Endothelial cell of umbilical vein (primary cell): ENCODE measurements around the gene RHBDF1.

GRCh38 chr16:10368-10972 lies 42.9 kb downstream of the POLR3K start:
- PRO-cap = no peak
CAGE:
- cytosol, long polyA minus RNA = no peak
- cytosol, long polyA plus RNA = no peak
- long polyA plus RNA = no peak
- nucleus, long polyA minus RNA = no peak
- nucleus, long polyA plus RNA = no peak

- PRO-cap = bidirectional peak, plus-strand start at chr16:72785, minus-strand start at chr16:72629; unidirectional peak, minus-strand start at chr16:73064
CAGE:
- cytosol, long polyA minus RNA = no peak
- cytosol, long polyA plus RNA = no peak
- long polyA plus RNA = no peak
- nucleus, long polyA minus RNA = start-site peak on the minus strand at chr16:72629-72654, 43 reads
- nucleus, long polyA plus RNA = no peak
Observed at GRCh38 chr16:72348-73359, at the start of gene RHBDF1. Gene RHBDF1 (minus strand): TSS chr16:72631.

DNA sequence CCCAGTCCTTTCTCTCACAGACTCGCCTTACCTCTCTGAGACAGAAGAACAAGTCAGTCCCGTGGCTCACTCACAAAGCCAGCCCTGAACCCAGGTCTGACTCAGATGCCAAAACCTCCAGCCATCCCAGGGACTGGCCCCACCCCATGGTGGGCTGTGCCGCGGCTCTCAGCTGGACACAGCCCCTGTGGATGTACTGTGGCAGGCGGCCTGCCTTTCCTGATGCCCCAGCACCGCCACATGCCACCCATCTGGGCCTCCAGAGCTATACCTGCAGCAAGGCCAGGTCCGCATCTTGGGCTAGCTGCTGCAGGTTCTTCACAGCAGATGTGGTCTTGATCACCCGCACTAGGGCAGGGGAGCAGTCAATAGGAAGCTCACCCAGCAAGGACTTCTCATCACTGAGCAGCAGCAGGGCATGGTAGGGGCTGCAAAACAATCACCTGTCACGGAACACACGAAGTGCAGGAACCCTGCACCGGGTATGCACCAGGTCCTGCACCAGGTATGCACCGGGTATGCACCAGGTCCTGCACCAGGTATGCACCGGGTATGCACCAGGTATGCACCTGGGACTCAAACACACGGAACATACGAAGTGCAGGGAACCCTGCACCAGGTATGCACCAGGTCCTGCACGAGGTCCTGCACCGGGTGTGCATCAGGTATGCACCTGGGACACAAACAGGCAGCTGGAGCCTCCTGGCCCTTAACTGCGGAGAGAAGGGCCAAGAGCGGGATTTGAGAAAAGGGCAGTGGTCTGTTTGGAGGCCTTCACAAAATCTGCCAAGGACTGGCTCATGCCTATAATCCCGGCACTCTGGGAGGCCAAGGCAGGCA lies 20.1 kb downstream of the MPG start:
- PRO-cap = no peak
CAGE:
- cytosol, long polyA minus RNA = no peak
- cytosol, long polyA plus RNA = no peak
- long polyA plus RNA = no peak
- nucleus, long polyA minus RNA = no peak
- nucleus, long polyA plus RNA = no peak

DNA sequence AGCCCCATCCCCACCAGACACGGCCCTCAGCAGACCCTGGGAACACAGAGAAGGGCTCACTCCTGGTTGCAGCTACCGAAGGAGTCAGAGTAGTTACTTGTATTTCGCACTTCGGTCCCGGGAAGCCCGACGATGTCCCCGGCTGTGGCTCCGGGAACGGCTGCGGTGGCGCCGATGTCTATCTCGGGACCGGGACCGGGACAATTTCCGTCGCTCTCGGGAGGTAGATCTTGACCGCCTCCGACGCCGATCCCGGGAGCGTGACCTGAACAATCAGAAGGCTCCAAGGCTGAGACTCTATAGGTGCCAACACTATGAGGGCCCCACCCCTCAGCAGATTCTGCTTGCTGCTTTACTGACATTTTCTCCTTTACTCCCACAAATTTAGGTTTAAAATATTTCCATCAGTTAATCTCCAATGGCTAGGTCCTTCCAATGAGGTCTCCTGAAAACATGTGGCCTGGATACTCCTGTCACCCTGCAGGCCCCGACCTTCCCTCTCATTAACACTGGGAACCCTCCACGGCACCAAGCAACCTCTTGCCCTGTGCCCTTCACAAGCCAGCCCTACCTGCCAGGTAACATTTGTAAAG lies 9.7 kb downstream of the HBQ1 start:
- PRO-cap = no peak
CAGE:
- cytosol, long polyA minus RNA = no peak
- cytosol, long polyA plus RNA = no peak
- long polyA plus RNA = no peak
- nucleus, long polyA minus RNA = no peak
- nucleus, long polyA plus RNA = no peak

DNA sequence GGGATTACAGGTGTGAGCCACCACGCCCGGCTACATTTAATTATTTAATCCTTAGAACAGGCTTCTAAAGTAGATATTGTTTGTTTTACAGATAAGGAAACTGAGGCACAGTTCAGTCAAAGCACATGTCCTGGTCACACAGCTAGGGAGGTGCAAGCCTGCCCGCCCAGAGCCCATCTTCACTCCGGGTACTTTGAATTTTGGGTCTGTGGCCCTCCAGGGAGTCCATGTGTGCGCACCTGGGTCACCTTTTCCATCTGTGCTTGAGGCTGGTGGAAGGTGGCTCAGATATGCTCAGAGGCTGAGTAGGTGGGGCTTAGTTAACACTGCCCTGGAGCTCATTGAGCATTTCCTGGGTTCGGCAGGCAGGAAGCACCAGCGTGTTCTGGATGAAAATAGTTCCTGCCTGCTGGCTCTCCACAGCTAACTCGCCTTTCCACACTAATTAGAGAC lies 19.1 kb downstream of the FAM234A start:
- PRO-cap = no peak
CAGE:
- cytosol, long polyA minus RNA = no peak
- cytosol, long polyA plus RNA = no peak
- long polyA plus RNA = no peak
- nucleus, long polyA minus RNA = no peak
- nucleus, long polyA plus RNA = no peak

DNA sequence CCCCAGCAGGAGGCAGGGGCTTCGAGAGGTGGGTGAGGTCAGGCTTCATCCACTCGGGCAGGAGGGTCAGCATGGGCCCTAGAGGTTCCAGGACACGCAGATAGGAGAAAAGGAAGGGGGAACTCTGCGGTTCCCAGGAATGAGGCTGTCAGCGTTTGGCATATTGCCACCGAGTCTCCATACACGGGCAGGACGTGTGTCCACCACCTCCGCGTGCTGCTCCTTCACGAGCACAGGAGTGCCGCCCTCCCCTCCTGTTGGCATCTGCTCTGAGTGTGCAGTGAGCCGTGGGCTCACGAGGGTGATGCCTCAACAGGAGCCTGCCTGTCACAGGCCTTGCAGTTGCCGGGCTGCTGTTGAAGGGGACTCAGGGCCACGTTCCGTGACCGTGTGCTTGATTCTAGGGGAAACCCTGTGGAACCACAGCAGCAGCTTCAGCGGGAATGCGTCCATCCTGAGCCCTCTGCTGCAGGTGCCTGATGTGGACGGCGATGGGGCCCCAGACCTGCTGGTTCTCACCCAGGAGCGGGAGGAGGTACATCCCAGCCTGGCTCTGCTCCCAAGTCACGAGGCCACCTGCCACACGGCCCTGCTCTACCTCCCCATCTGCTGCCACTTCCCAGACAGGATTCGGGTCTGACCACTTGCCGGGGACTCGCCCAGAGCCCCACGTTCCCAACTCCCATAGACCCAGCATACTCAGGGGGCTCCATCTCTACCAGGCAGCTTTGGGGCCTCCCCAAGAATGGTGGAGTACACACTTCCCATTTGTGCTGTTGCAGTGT lies 14.6 kb downstream of the RGS11 start:
- PRO-cap = no peak
CAGE:
- cytosol, long polyA minus RNA = no peak
- cytosol, long polyA plus RNA = no peak
- long polyA plus RNA = no peak
- nucleus, long polyA minus RNA = no peak
- nucleus, long polyA plus RNA = no peak

- PRO-cap = no peak
CAGE:
- cytosol, long polyA minus RNA = no peak
- cytosol, long polyA plus RNA = no peak
- long polyA plus RNA = no peak
- nucleus, long polyA minus RNA = no peak
- nucleus, long polyA plus RNA = no peak
Observed at GRCh38 chr16:304076-304680, 21.2 kb downstream of the PDIA2 start.

DNA sequence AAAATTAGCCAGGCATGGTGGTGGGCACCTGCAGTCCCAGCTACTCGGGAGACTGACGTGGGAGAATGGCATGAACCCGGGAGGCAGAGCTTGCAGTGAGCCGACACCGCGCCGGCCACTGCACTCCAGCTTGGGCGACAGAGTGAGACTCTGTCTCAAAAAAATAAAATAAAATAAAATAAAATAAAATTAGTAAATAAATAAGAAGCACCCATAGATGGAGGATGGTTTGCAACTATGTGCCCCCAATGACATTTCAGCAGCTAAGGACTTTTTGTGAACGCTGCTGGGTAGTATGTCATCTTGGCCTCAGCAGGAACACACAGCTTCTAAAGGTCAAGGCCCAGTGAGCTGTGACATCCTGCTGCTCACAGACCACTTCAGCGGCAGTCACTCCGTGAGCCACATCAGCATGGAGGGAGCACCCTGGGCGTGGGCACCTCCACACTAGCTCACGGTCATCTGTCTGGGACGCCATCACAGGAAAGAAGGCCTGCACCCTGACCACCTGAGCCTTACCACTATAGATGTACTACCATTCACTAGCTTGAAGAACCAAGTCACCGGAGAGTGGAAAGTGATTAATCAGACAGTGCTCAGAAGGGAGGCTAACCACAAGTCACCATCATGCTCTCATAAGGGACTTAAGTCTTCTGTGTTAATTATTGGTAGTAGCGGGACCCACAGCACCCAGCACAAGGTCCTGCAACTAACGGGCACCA lies 3.4 kb downstream of the AXIN1 start:
- PRO-cap = no peak
CAGE:
- cytosol, long polyA minus RNA = no peak
- cytosol, long polyA plus RNA = no peak
- long polyA plus RNA = no peak
- nucleus, long polyA minus RNA = no peak
- nucleus, long polyA plus RNA = no peak

DNA sequence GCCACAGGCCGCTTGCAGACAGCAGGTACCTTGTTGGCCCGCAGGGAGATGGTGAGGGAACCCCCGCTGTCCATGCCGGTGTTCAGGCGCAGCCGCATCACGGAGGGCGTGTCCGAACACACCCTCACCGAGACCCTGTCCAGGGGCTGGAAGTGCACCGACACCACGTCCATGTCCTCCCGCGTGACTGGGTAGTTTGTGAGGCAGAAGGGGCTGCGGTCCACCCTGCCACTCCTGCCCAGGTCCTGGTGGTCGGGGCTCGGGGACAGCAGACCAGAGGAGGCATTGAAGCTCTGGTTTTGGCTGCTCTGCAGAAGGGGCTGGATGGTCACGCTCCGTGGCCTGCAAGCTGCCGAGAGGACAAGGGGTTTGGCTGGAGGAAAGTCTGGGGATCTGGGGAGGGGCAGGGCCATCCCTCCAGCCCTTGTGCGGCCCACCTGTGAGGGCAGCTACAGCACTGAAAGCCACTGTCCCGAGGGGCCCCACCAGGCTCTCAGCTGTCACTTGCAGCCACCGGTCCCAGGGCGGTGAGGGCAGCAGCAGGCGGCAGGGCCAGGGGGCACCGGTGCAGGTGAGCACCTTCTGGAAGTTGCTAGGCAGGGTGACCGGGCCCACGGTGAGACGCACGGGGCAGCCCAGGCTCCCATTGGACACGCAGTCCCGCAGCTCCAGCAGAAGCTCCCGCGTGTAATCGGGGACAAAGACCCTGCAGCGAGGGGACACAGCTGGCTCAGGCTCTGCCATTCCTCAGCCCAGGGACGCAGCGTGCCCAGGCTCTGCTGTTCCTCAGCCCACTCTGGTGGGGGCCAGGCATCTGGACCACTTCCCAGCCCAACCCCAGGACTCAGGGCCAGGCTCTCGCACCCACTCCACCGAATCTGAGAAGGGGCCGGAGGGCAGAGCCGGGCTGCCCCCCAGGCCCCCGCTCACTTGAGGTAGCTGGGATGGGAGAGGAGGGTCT lies 5.4 kb downstream of the PGAP6 start:
- PRO-cap = no peak
CAGE:
- cytosol, long polyA minus RNA = no peak
- cytosol, long polyA plus RNA = no peak
- long polyA plus RNA = no peak
- nucleus, long polyA minus RNA = no peak
- nucleus, long polyA plus RNA = no peak

DNA sequence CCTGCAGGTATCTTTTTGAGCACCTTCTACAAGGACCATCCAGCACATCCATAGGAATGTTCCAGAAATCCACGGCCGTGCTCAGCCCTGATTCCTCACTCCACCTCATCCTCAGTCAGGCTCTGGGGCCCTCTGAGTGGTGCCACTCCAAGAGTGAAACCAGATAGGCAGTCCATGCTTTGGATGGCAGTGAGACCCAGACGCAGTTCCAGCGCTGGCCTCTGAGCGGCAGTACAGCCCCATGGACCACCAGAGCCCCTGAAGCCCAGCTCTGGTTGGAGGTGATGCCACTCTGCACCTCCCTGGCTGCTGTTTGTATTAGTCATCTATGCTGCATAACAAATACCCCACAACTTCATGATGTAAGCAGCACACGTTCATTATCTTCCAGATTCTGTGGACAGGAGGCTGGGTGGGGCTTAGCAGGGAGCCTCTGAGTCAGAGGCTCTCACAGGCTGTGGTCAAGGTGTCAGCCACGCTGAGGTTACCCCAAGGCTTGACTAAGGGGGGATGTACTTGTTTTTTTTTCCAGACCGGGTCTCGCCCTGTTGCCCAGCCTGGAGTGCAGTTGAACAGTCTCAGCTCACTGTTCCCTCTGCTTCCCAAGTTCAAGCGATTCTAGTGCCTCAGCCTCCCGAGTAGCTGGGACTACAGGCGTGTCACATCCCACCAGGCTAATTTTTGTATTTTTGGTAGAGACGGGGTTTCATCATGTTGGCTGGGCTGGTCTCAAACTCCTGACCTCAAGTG lies 5.1 kb upstream of the NME4 start:
- PRO-cap = no peak
CAGE:
- cytosol, long polyA minus RNA = no peak
- cytosol, long polyA plus RNA = no peak
- long polyA plus RNA = no peak
- nucleus, long polyA minus RNA = no peak
- nucleus, long polyA plus RNA = no peak

DNA sequence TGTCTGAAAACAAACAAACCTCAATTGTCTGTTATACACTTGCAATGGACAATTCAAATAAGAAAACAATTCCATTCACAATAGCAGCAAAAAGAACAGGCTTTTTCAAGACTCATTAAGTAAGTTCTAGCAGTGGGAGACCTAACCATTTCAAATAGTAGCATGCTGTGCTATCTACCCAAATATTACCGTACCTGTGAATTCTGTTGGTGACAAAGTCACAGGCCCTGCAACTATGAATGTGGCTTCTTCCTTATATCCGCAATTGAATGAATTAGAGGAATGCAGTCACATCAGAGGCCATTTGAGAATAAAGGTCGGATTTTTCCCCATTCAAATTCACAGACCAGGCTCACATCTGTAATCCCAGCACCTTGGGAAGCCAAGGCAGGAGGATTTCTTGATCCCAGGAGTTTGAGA lies 807 bp upstream of the NME4 start:
- PRO-cap = no peak
CAGE:
- cytosol, long polyA minus RNA = no peak
- cytosol, long polyA plus RNA = no peak
- long polyA plus RNA = no peak
- nucleus, long polyA minus RNA = no peak
- nucleus, long polyA plus RNA = no peak

- PRO-cap = no peak
CAGE:
- cytosol, long polyA minus RNA = no peak
- cytosol, long polyA plus RNA = no peak
- long polyA plus RNA = no peak
- nucleus, long polyA minus RNA = no peak
- nucleus, long polyA plus RNA = no peak
Observed at GRCh38 chr16:396602-396882, 457 bp upstream of the NME4 start.

GRCh38 chr16:426102-426306 lies 555 bp downstream of the RAB11FIP3 start:
- PRO-cap = no peak
CAGE:
- cytosol, long polyA minus RNA = no peak
- cytosol, long polyA plus RNA = no peak
- long polyA plus RNA = no peak
- nucleus, long polyA minus RNA = no peak
- nucleus, long polyA plus RNA = no peak

GRCh38 chr16:496431-497328 lies 30.8 kb upstream of the CAPN15 start:
- PRO-cap = no peak
CAGE:
- cytosol, long polyA minus RNA = no peak
- cytosol, long polyA plus RNA = no peak
- long polyA plus RNA = no peak
- nucleus, long polyA minus RNA = no peak
- nucleus, long polyA plus RNA = no peak

- PRO-cap = no peak
CAGE:
- cytosol, long polyA minus RNA = no peak
- cytosol, long polyA plus RNA = no peak
- long polyA plus RNA = no peak
- nucleus, long polyA minus RNA = no peak
- nucleus, long polyA plus RNA = no peak
Observed at GRCh38 chr16:514110-514965, 13.2 kb upstream of the CAPN15 start.

DNA sequence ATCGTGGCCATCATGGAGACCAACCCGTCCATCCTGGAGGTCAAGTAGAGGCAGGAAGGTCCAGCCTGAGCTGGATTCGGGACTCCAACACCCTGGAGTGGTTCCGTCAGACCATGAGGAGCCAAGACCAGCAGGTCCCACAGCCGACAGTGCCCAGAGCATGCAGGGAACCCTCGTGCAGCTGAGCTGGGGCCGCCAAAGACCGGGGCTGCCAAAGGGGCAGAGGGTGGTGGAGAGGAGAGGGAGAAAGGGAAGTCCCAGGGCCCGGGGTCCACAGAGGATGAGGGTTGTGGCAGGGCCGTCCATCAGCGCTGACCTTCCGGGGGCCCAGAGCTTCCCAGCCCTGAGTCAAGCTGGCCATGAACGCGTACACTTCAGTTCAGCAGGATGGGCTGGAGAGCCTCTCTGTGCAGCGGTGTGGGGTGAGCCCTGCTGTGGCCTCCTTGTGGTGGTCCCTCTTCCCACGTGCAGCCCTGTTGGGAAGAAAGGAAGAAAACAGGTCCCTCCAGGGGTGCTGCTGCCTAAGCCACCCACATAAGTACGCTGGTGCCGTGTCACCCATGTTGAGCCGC lies 6.6 kb upstream of the CAPN15 start:
- PRO-cap = no peak
CAGE:
- cytosol, long polyA minus RNA = no peak
- cytosol, long polyA plus RNA = no peak
- long polyA plus RNA = no peak
- nucleus, long polyA minus RNA = no peak
- nucleus, long polyA plus RNA = no peak

DNA sequence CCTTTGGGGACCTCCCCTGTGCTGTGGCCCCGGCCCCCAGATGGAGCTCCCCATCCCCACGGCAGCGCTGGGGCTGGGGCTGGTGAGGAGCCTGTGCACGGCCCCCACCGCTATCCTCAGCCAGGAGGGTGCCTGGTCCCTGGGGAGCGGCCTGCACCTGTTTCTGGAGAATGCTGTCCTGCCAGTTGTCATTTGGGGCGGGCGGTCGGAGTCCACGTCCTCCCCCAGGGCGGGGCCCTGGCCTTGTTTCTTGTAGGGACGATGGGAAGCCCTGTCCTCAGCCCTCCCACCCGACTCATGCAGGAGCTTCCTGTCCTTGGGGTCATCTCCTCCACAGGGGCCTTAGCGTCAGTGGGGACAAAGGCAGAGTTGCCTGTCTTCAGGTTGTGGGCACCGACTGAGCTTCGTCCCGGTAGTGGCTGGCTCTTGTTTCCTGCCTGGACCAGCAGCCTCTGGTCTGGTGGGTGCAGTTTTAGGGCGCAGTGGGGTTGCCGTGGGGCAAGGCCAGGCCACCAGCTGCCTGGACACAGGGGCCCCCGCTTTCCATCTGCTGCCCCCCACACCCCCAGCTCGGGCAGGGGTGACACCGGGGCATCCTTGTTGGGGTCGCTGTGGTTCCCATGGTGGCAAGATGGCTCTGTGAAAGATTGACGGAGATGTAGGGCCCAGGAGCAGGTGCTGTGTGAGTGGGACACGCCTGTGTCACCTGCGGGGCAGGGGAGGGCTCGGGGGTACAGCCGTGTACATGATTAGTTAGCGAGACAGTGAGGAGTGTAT lies 6.9 kb downstream of the CAPN15 start:
- PRO-cap = no peak
CAGE:
- cytosol, long polyA minus RNA = no peak
- cytosol, long polyA plus RNA = no peak
- long polyA plus RNA = no peak
- nucleus, long polyA minus RNA = no peak
- nucleus, long polyA plus RNA = no peak

GRCh38 chr16:589051-589927 lies 577 bp upstream of the RAB40C start:
- PRO-cap = bidirectional peak, plus-strand start at chr16:589347, minus-strand start at chr16:589234; bidirectional peak, plus-strand start at chr16:589634, minus-strand start at chr16:589441; bidirectional peak, plus-strand start at chr16:590090, minus-strand start at chr16:589816
CAGE:
- cytosol, long polyA minus RNA = no peak
- cytosol, long polyA plus RNA = no peak
- long polyA plus RNA = no peak
- nucleus, long polyA minus RNA = no peak
- nucleus, long polyA plus RNA = no peak

DNA sequence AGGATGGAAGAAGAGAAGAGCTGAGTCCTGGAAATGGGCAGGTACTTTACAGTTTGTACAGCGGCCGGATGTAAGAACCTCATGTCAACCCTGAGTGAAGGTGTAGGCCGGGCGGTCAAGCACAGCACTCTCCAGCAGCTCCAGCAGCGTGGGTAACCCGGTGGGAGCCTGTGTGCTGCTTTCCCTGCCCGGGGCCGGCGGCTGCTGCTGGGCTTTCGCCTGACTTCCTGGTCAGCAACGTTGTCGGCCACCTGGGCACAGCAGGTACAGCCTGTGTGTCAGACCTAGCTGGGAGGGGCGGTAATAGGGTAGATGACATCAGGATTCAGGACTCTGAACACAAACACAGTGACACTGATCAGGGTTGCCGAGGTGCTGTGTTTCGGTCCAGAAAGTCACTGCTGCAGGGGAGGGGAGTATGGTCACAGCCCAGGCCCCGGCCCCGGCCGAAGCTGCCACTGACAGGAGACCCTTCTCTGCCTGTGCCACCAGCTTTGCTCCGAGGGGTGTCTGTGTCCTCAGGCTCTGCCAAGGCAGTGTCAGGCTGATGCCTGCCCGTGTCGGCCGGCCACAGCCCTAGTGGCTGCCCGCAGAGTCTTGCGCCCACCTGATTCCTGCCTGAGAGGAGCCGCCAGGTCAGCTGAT lies 9.0 kb downstream of the RAB40C start:
- PRO-cap = no peak
CAGE:
- cytosol, long polyA minus RNA = no peak
- cytosol, long polyA plus RNA = no peak
- long polyA plus RNA = no peak
- nucleus, long polyA minus RNA = no peak
- nucleus, long polyA plus RNA = no peak

DNA sequence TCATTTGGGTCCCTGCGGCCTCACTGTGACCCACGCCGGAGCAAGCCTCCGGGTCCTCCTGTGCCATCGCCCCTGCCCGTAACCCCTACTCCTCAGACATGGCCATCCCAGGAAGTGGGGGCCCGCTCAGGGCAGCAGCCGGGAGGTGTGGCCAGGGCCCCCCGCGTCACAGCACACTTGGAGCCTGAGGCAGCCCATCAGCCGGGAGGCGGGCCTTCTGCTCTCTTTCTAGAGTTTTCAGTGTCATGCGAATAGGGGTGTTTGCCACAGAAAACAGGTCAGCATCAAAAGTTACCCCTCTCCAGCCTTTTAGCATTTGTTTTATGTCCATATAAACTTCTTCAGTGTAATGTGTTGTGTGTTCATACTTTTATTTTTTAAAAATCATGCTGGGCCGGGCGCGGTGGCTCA lies 7.8 kb upstream of the WFIKKN1 start:
- PRO-cap = no peak
CAGE:
- cytosol, long polyA minus RNA = no peak
- cytosol, long polyA plus RNA = no peak
- long polyA plus RNA = no peak
- nucleus, long polyA minus RNA = no peak
- nucleus, long polyA plus RNA = no peak